ENCODE measurements around a stretch of chr12.

- CAGE, long polyA plus RNA: no peak
- RRBS: 1% methylated on average over 6 of the region's 16 CpGs
Measured at GRCh38 chr12:57621811-57622010, 10.5 kb downstream of the ARHGEF25 start.

GRCh38 chr12:57745952-57746928 is 1.4 kb downstream of the TSPAN31 start:
- CAGE, long polyA plus RNA: no peak
- RRBS: no CpG with 5 or more reads among the region's 7 CpGs

DNA sequence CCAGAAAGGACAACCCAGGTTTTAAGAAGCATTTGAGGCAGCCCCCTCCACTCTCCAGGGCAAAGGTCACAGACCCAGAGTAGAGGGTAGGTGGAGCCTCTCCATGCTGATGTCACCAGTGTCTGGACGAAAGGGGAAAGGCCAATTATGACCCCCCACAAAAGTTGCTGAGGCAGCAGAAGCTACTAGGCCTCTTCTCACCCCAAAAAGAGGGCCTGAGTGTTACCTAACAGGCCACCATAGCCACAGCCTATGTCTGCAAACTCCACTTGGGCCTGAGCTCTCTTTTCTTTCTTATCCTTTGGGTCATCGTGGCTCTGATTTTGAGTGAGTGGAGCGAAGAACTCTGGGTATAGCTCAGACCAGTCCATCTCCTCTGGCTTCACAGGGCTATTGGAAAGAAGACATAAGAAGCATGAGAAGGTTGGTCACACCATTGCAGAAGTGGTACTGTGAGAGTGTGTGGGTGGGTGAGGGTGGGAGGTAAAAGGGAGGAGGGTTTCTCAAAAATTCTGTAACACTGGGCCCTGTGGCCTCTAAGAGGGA is 964 bp downstream of the METTL1 start:
- CAGE, long polyA plus RNA: no peak
- RRBS: no CpG with 5 or more reads among the region's 3 CpGs

- CAGE, long polyA plus RNA: no peak
- RRBS: no CpG with 5 or more reads among the region's 11 CpGs
Measured at GRCh38 chr12:57819827-57820542, 1.5 kb upstream of the AVIL start.

- CAGE, long polyA plus RNA: no peak
- RRBS: no CpG with 5 or more reads among the region's 10 CpGs
Measured at GRCh38 chr12:57822470-57823030, 4.0 kb upstream of the AVIL start.

DNA sequence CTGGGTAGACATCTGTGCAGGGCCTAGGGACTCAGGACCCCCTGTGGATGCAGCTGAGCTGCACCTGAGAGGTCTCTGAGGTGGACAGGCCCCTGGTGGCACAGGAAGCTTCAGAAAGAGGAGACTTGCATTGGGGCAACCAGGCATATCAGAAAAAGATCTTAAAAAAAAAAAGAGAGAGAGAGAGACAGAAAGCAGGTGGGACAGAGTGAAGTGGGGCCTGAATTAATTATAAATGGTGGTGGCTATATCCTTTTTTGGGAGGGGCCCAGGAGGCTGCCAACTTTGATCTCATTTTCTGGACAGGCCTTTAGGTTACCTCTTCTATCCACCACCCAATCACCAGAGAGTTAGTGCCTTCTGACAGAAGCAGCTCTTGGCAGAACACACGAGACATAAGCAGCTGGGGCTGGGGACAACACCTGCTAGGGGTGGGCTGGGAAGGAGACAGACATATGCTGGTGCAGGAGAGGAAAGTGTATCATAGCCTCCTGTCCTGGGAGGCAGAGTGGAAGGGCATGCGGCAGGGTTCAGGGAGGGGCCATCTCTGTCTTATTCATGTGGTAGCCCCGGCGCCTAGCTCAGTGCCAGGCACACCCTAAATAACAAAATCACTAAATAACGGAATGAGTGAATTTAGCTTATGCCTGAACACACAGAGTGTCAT is 46.6 kb upstream of the ATP23 start:
- CAGE, long polyA plus RNA: no peak
- RRBS: no CpG with 5 or more reads among the region's 5 CpGs

DNA sequence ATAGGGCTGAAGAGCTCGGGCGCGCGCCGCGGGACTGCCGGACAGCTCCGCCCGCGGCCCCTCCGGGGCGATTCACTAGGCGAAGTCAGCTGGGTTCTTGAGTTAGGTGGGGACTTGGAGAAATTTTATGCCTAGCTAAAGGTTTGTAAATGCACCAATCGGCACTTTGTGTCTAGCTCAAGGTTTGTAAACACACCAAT is 674.2 kb downstream of the SLC16A7 start:
- CAGE, long polyA plus RNA: no peak
- RRBS: no CpG with 5 or more reads among the region's 14 CpGs

DNA sequence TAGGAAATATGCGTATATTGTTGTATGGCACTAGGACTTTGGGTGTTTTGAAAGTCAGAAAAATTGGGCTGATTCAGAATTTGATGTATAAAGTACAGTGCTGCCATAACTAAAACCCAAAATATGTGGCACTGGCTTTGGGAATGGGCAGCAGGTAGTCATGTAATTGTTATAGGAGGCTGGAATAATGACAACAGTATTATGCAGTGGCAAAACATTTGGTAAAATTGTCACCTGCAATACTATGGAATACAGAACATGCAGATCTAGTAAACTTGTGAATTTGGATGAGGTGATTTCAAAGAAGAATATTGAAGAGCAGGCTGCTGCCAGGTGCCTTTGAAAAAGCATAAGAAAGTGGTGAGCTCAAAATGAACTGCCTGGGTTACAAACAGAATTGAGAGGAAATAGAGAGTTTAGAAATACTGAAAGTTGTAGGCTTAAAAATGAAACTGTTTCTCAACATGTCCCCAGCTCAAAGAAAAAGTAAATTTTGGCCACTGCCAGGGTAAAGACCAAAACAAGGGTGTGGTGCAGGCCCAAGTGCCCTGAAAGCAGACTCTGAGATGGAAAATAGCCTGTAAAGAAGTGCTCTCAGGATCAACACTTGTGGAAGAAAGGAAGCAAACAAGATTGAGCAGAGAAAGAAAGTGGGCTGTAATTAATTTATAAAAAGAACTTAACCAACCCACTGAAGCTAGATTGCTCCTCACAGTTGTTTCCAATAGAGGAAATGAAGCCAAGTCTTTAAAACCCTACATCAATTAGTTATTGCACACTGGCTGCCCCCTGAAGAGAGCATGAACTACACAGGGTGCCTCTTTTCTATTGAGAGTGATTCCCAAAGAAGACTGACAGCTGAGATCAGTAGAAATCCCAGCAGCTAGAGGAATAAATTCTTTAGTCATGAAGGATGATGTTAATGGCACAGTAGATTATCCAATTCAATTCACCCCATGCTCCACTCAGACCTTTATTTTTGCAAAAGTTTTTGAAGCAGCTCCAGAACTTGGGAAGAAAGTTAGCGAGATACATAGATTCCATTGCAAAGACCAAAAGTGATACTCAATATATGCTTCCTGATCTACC is 8.9 kb upstream of the USP15 start:
- CAGE, long polyA plus RNA: no peak
- RRBS: no CpG with 5 or more reads among the region's 2 CpGs

DNA sequence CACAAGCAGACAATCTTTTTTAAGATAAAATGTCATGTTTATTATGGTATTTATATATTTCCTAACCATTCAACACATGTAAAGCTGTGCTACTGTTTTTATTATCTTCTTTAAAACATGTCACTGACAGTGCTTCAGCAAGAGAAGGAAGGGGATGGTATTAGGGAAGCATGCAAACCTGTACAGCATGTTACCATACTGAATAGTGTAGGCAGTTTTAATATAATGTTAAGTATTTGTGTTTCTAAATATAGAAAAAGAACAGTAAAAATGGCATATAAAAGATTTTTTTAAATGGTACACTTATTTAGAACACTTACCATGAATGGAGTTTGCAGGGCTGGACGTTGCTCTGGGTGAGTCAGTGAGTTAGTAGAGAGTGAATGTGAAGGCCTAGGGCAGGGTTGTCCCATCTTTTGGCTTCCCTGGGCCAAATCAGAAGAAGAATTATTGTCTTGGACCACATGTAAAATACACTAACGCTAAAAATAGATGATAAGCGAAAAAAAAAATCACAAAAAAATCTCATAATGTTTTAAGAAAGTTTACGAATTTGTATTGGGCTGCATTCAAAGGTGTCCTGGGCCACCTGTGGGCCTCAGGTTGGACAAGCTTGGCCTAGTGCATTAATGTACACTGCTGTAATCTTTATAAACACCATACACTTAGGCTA is 17.1 kb downstream of the USP15 start:
- CAGE, long polyA plus RNA: no peak
- RRBS: no CpG with 5 or more reads among the region's 4 CpGs

GRCh38 chr12:62296095-62297192 is 36.2 kb downstream of the USP15 start:
- CAGE, long polyA plus RNA: no peak
- RRBS: no CpG with 5 or more reads among the region's 4 CpGs

DNA sequence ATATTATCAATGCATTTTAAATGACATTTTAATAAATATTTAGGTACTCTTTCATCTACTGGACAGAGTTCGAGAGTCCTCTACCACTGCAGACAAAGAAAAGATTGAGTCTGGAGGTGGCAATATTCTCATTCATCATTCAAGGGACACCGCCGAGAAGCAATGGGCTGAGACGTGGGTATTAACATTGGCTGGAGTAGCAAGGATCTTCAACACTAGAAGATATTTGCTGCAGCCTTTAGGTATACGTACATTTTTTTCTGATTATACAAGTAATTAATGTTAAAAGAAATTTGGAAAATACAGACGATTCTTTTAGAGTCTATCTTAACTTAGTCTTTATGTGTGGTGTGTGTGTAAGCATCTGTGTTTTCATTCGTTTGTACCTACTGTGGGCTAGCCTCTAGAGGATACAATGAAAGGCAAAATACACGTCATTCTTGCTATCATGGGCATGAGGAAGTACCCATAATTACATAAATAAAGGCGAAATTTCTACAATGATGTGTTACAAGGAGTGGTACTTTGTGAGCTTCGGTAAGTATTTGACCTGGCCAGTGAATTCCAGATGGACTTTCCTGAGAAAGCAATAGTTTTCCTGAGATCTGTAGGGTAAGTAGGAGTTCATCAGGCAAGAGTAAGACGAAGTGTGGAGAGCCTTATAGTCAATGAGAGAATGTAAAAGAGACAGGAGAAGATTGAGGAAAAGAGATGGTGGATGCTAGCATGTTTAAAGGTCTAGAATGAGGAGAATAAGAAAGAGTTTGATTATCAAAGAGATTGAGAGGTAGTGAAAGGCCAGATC is 89.5 kb downstream of the MON2 start:
- CAGE, long polyA plus RNA: no peak
- RRBS: no CpG with 5 or more reads among the region's 11 CpGs

DNA sequence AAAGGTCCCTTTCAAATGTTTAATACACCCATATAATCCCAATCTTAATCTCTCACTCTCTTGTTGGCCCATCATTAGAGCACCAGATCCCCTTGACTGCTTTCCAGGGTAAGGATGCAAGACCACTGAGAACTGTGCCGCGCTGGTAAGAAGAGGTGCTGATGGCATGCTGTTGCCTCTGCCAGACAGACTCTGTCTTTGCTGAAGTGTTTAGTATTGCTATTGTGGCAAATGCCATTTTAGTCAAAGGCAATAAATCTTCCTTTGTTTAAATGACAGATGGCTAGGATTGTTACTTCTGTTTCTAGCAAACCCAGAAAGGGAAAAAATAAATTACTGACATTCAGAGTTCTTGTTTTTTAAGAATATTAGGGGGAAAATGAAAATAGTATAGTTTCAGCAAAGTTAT is 152.3 kb downstream of the MON2 start:
- CAGE, long polyA plus RNA: no peak
- RRBS: no CpG with 5 or more reads among the region's 2 CpGs

GRCh38 chr12:62647217-62648323 is 180.9 kb downstream of the MON2 start:
- CAGE, long polyA plus RNA: no peak
- RRBS: no CpG with 5 or more reads among the region's 8 CpGs

GRCh38 chr12:62702645-62703337 is 232.2 kb downstream of the PPM1H start:
- CAGE, long polyA plus RNA: no peak
- RRBS: no CpG with 5 or more reads among the region's 9 CpGs

- CAGE, long polyA plus RNA: no peak
- RRBS: no CpG with 5 or more reads among the region's 9 CpGs
Measured at GRCh38 chr12:62720393-62721065, 214.4 kb downstream of the PPM1H start.

DNA sequence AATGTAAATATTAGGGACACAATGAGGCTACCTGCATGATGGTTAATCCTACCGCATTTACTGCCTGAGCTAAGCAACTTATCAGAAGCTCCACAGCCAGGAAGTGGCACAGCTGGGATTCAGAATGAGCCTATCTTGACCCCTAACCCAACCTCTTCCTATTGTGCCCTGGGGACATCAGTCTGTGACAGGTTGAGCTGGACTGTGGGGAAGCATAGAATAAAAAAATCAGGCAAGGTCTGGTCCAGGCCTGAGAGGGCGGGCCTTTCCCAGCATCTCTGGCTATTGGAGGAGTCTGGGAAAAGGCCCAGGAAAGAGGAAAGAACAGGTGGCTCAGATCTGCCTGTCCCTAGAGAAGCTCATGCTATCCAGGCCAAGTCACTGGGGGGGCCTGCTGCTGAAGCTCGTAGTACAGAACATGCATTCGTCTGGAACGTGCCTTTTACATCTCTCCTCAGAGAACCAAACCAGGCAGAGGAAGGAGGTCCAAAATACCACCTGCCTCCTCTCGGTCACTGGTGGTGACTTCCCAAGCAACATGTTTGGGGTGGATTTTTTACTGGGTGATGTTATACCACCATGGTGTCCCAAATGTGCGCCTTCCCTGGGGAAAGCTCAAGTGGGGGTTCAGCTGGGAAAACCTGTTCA is 100.5 kb downstream of the PPM1H start:
- CAGE, long polyA plus RNA: no peak
- RRBS: no CpG with 5 or more reads among the region's 7 CpGs

DNA sequence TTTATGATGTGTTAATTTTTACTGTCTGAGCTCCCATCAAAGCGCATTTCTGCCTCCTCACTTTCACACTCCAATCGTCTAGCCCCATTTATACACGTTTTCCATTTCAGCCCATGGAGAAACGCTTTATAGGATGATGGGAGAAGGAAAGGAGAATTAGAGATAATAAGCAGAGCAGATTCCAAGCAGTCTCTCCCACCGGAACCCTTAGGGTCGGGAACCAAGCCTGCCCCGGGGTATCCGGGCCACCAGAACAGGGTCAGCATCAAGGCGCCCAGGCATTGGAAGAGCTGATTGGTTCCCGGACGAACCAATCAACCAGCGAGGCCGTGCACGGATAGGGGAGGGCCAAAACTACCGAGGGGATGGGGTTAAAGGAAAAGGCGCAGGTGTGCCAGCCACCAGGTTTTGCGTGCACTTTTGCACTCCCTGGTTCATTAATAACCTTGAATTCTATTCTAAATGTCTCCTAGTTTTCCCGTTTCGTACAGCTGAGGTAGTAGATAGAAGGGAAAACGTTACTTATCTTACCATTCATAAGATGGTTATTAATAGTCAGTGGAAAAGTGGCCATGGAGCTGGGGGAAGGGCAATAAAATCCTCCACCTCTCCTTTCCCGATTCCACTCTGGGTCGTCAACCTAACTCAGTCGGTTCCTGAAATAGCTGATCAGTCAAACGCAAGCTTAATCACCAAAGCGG is 1.7 kb downstream of the PPM1H start:
- CAGE, long polyA plus RNA: no peak
- RRBS: 6% methylated on average over 3 of the region's 25 CpGs

DNA sequence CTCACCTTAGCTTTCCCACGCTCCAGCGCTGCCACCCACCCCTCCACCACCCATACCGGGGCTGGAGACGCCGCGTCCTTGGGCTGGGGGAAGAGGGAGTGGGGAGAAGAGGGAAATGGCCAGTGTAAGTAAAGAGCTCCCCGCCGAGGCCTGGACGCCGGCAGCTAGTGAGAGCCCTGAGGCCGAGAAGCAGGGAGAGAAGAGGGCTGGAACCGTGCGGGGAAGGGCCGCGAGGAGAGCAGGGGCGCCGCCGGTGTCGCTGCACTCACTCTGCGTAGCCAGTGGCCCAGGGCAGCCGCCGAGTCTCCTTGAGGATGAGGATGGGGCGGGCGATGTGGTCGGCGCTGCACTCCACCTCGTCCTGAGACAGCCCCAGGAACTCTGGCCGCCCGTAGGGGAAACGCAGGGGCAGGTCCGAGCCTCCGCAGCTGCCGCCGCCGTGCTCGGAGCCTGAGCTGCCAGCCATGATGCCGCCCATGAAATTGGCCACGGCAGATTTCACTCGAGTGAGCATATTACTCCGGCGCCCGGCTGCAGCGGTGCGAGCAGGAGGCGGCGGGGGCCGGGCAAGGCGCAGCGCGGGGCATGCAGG is 631 bp downstream of the PPM1H start:
- CAGE, long polyA plus RNA: no peak
- RRBS: 2% methylated on average over 25 of the region's 50 CpGs

DNA sequence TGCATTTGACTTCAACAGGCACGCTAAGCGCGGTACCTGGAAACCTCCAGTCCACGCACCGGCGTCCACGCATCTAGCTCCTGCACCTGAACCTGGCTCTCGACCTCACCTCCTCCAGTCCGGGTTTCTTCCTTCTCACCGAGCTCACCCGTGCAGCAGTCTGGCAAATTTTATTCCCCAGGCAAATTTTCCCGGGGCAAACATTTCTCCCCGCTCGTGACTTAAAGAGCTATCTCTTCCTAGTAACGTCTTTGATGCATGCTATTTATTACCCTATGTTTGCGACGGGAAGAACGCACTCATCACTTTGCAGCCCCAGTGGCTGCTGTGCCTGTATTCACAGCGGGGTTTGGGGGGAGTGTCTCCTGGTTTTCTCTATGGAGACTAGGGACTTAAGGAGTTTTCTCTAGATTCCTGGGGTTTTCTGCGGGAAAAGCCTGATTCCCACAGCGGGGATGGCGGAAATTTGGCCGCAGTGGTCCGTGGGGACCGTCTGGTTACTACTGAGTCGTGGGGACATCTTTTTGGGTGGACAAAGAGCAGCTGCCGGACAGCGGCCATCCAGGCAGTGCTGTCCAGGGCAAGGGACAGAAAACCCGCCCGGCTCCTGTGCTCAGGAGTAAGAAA is 561 bp upstream of the AVPR1A start:
- CAGE, long polyA plus RNA: no peak
- RRBS: 3% methylated on average over 12 of the region's 30 CpGs

GRCh38 chr12:63844949-63845259 is 404 bp downstream of the SRGAP1 start:
- CAGE, long polyA plus RNA: no peak
- RRBS: no CpG with 5 or more reads among the region's 7 CpGs

Data from osteoblast (primary cell).